Subcutaneous preadipocyte (primary cell): ENCODE measurements around the genes ENSG00000236543 and TMEM250.

DNA sequence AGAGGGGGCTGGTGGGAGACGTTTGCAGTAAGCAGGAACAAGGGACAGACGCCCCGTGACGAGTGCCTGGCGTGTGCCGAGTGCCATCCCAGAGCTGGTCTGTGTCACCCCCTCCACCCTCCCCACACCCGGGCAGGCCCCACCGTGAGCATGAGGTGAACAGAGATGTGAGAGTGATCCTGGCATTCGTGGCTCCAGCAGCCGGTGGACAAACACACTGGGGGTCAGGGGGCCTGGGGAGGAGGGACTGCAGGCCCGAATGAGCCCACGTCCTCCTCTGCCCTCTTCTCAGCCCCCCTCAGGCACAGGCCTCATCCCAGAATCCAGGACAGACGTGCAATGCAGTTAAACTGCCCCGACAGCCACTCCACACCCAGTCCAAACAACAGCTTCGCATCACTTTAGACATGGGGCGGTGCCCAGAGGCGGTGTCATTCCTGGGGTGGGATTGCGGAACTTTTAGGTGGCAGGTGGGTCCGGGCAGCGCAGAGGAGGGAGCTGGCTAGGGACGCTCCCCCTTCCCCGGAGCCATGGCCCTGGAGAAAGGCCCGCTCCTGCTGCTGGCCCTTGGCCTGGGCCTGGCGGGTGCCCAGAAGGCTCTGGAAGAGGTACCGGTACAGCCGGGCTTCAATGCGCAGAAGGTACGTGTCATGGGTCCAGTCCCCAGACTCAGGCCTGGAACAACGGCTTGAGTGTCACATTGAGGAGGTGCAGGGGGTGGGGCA, at the start of gene ENSG00000236543:
TSS of gene ENSG00000236543 (plus strand) at position 474 of the 725 bp plus-strand sequence.
- CAGE, long polyA plus RNA = no peak

GRCh38 chr9:135907706-135908651, 633 bp upstream of the CAMSAP1 start:
- CAGE, long polyA plus RNA = no peak

- CAGE, long polyA plus RNA = no peak
Measured at GRCh38 chr9:135939416-135940139, 21.6 kb downstream of the UBAC1 start.

DNA sequence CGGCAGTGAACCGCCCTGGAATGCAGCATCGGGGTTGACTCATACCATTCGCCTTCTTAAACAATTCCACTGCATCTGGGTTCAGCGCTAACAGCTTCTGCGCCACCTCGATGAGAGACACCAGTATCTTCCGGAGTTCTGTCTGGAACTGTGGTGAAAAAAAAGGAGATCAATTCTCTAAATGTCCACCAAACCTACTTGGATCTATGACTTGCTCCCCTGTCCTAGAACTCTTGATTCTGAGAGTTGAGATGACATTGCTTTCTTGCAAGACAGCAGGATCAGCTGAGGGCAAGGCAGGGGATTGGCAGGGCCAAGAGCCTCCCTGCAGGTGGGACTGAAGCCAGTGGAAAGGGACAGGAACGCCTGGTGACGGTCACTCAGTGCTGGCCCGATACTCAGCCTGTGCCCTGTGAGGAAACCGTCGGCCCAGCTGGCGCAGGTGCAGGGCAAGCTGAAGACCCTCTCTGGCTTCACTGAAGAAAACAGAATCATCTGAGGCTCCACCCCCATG, 14.9 kb downstream of the UBAC1 start:
- CAGE, long polyA plus RNA = no peak

DNA sequence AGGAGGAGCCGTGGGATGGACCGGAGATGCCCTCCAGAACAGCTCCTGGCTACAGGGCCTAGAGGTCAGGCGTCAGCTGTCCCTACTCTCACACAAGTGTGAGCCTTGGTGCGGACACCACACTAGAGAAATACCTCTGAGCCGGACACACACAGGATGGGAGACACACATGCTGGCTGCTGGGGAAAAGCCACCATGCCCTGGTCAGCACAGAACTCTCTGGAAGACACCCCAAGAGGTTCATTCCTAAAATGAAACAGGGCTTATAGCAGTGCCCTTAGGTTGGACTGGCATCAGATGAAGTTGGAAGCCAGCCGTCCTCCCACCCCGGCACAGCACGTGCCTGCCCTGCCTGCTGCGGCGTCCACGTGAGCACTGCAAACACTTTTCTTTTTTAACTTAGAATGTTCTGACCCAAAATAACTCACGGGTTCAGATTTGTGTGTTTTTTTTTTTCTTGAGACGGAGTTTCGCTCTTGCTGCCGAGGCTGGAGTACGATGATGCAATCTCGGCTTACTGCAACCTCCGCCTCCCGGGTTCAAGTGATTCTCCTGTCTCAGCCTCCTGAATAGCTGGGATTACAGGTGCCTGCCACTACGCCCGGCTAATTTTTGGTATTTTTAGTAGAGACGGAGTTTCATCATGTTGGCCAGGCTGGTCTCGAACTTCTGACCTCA, 14.2 kb downstream of the UBAC1 start:
- CAGE, long polyA plus RNA = no peak

GRCh38 chr9:135955523-135956744, 5.2 kb downstream of the UBAC1 start:
- CAGE, long polyA plus RNA = no peak

- CAGE, long polyA plus RNA = no peak
Measured at GRCh38 chr9:136002951-136003608, 41.9 kb upstream of the UBAC1 start.

GRCh38 chr9:136010719-136011546, 49.8 kb upstream of the UBAC1 start:
- CAGE, long polyA plus RNA = no peak

GRCh38 chr9:136052476-136052960, 42.6 kb downstream of the NACC2 start:
- CAGE, long polyA plus RNA = no peak

DNA sequence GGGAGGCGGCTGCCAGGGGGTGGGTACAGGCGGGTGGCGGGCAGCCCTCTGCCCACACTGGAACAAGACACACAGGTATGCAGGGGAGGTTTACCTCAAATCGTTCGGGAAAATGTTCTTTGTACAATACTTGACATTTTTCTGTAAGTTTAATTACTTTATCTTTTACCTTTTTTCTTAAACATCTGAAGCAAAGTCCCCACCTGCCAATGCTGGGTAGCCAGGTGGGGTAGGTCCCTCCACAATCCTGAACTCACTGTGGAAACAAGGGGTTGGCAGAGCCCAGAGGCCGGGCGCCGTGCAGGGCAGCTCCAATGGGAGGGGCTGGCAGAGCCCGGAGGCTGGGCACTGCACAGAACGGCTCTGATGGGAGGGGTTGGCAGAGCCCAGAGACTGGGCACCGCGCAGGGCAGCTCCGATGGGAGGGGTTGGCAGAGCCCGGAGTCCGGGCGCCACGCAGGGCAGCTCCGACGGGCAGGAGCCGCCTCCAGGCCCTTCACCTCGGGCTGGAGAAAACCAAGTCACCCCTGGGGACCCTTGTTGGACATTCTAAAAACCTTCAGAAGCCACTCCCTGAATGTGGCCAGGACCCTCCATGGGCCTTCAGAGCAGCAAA, 9.4 kb downstream of the NACC2 start:
- CAGE, long polyA plus RNA = no peak

DNA sequence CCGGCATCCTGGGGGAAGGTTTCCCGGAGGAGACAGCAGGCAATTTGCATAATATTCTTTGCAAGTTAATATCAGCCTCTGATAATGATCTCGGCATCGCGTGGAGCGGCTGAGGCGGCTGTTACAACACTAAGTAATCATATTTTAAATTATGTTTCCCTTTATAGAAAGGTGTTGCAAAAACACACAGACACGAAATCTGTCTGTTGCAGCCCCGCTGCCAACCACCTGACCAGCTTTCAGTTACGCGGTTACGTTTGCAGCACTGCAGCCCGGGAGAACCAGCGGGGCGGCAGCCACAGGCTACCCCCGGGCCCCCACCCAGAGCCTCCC, 6.3 kb downstream of the NACC2 start:
- CAGE, long polyA plus RNA = no peak

- CAGE, long polyA plus RNA = no peak
Measured at GRCh38 chr9:136117226-136118035, 1.2 kb downstream of the TMEM250 start.

DNA sequence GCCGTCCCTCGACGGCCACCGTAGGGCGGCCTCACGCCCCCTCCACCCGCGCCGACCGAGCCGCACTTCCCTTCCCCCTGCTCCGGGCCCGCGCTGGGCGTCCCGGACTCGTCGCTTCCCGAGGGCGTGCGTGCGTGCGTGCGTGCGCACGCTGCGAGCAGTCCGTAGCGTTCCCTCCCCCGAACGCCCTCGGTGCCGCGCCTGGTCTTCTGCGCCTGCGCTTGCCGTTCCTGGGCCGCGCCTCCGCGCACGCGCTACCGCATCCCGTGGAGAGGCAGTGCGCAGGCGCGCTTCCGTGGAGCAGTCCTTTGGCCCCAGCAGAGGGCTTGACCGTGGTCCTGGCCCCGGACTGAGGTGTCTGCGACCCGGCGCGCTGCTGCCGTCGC, at the start of gene TMEM250:
TSS of gene TMEM250 (minus strand) at position 132 of the 386 bp plus-strand sequence.
- CAGE, long polyA plus RNA = start-site peak on the plus strand centred at position 271 of the sequence, 35 bp wide, 22 and 17 reads in 2 replicates

GRCh38 chr9:136340509-136341074, 13.3 kb downstream of the GPSM1 start:
- CAGE, long polyA plus RNA = no peak

GRCh38 chr9:136358156-136358781, 5.3 kb downstream of the DNLZ start:
- CAGE, long polyA plus RNA = no peak

- CAGE, long polyA plus RNA = no peak
Measured at GRCh38 chr9:136395073-136395543, 4.9 kb downstream of the SNAPC4 start.

GRCh38 chr9:136410875-136411574, 567 bp downstream of the PMPCA start:
- CAGE, long polyA plus RNA = no peak

DNA sequence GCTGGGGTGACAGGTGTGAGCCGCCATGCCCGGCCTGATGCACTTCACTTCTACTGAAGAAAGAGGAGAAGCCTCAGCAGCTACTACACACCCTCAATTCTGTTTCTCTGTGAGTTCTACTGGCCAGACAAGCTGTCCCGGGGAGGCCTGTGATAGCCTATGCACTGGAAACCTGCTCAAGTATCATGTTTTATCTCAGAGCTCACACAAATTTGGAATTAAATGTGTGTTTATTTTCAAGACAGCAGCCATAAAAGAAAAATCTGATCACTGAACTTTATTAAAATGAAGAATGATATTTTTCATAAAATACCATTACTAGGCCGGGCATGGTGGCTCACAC, 9.9 kb upstream of the INPP5E start:
- CAGE, long polyA plus RNA = no peak

GRCh38 chr9:136482259-136482854, 483 bp downstream of the SEC16A start:
- CAGE, long polyA plus RNA = no peak

- CAGE, long polyA plus RNA = no peak
Measured at GRCh38 chr9:136588606-136588945, 42.7 kb upstream of the NOTCH1 start.